Neutrophil (primary cell): ENCODE results near the genes MAX, CCDC196, GPHN and GARIN2.

- PRO-cap, result no peak
These were observed 90.9 kb downstream of the ESR2 start for GRCh38 chr14:64203214-64203680.

DNA sequence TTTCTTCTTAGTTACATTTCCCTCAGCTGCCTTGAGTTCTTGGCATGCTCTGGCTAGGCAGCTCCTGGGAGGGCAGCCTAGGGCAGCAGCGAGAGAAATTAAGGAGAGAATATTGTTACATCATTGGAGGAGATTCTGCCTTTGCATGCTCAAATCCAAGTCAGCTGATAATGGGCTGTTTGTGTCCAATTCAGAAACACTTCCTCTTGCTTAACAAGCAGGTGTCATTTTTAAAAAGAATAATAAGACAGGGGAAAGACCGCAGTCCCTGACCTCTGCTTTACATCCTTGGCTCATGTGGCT is 76.9 kb downstream of the ESR2 start:
- PRO-cap, result no peak

DNA sequence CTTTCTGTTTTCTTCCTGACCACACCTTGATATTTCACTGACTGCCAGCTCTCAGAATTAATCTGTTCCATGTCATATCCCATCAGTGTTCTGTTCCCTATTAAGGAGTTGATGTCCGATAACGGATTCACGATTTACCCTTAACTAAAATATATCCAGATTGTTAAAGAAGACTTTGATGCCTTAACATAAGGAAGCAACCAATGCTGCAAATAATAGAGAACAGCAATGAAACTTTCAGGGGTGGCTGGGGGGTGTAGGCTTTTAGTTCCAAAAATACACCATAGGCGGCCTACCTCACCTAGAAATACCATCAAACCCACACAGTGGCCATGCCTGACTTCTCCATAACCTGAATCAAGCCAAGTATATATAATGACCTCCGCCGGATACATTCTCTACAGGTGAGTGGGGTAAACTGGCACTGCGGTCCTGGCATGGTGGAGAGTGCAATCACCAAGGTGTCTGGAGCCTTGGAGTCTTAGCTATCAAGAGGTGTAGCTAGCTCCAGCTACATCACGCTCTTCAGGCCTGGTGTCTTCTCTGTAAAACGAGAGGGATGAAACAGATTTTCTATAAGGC is 1.3 kb downstream of the ZBTB25 start:
- PRO-cap, result no peak

- PRO-cap, result no peak
These were observed 810 bp downstream of the ZBTB1 start for GRCh38 chr14:64504934-64506225.

DNA sequence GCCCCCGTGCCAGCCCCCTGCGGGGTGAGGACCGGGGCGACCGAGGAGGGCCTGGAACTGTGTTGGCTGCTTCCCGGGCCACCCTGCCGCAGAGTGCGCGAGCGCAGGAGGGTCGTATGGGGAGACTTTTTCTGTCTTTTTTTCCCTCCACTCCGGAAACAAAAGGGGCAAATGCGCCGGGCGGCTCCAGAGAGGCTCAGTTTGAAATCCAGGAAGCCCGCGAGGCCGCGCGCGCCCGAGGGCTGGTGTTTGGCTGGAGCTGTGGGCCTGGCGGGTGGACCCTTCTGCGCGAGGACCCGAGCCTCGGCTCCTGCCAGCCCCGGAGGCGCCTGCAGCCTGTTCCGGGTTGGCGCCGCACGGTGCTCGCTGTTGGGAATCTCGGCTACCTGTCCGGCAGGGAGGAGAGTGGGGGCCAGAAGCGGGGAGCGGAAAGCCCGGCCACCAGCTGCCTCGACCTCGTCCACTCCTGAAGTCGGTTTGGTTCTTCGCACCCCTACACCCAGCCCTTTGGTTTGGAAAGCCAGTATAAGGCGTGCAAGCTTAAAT is 651 bp downstream of the PLEKHG3 start:
- PRO-cap, result no peak

DNA sequence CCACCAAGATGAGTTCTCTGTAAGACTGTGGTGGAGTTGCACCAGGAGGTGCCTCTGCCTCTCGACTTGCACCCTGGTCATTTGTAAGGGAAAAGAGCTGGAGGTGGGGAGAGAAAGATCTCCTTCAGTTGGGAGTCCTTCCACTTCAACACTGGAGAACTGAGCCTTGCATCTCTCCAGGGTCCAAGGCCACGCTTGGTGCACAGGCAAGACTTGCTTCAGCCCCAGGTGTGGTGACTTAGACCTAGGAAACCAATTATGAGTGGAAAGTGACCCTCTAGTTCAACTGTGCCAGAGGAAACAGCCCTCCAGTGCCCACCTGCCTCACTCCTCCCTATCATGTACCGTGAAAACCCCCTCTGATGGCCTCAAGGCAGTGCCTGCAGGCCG is 40.6 kb downstream of the MAX start:
- PRO-cap, result no peak

- PRO-cap, result no peak
These were observed 24.9 kb downstream of the MAX start for GRCh38 chr14:65077421-65077885.

DNA sequence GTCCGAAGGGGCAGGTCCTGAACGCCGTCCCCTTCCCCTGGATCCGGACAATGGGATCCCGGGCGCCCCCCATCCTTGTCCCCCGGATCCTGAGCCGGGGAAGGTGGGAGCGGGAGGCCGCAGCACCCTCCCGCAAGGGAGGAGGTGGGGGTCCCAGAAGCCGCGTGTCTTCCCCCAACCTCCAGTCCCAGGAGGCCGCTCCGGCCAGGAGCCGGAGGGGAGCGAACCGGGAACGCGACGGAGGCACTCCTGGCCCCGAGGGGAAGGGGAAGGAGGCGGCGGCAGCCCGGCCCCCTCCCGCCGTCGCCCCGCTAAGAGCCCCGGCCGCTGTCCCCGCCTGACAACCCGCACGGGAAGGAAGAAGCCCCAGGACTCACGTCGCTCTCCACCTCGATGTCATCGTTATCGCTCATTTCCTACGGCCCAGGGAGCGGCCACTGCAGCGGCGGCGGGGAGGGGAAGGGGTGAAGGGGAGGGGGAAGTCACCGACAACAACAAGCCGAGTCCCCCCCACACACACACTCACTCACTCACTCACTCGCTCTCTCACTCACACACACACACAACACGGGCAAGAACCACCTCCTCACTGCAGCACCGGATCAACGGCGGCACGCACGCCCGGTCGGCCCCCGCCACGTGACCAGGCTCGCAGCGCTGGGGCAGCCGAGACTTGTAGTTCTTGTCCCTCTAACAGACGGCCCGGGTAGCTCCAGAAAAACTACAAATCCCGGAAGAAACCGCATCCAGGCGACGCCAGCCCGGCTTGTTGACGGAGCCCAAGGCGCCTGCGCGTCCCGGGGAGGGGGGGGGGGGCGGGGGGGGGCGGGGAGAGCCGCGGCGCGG is at the start of gene MAX:
MAX (minus strand) TSS at position 591 of the 846 bp plus-strand sequence.
- PRO-cap, result unidirectional peak, minus-strand start at position 313 of the sequence; unidirectional peak, minus-strand start at position 377 of the sequence; bidirectional peak, plus-strand start outside the sequence, minus-strand start at position 591 of the sequence

GRCh38 chr14:65169235-65169802 is 67.0 kb upstream of the MAX start:
- PRO-cap, result no peak

GRCh38 chr14:65255947-65256696 is 153.8 kb upstream of the MAX start:
- PRO-cap, result no peak

GRCh38 chr14:65334647-65335399 is 77.7 kb upstream of the FUT8 start:
- PRO-cap, result no peak

DNA sequence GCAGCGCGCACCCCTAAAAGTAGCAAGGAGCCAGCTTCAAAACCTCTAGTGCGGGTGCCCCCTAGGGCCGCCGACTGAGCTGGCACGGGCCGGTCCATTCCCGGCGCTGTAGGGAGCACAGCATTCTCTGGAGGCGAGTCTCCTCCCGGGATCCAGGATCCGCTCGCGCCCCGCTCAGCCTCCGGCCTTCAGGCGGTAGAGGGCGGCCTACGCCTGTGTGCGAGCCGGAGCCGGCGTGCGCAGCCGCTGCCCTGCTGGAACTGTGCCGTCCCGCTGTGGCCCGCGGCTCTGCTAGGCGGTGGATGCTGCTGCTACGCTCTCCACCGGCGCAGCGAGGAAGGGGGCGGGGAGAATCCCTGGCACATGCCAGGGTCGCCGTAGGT is 256 bp upstream of the FUT8 start:
- PRO-cap, result no peak

DNA sequence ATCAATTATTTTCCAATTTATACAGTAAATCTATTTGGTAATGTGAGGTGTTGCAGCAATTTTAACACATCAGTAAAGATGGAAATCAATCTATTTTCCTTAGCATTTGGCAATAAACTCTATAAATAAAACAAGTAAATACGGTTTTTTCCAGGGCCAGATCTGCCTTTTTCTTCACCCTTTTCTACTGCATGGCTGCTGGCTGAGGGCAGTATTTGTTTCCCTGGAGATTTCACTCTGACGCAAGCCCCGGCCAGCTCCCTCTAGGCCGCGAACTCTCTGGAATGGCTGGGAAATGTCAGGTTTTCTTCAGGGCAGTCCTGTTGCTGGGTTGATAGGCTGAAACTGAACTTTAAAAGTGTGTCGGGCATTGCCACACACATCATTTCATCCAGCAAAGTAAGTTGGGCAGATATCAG is 205.2 kb upstream of the CCDC196 start:
- PRO-cap, result no peak

- PRO-cap, result no peak
These were observed 2.9 kb upstream of the CCDC196 start for GRCh38 chr14:66483287-66483653.

GRCh38 chr14:66486008-66486752 is at the start of gene CCDC196:
TSS of gene CCDC196 (plus strand) at chr14:66486371.
- PRO-cap, result no peak

- PRO-cap, result unidirectional peak, plus-strand start at chr14:66508158
These were observed at the start of gene GPHN for GRCh38 chr14:66507733-66508662. TSS of gene GPHN (plus strand) at chr14:66508147.

DNA sequence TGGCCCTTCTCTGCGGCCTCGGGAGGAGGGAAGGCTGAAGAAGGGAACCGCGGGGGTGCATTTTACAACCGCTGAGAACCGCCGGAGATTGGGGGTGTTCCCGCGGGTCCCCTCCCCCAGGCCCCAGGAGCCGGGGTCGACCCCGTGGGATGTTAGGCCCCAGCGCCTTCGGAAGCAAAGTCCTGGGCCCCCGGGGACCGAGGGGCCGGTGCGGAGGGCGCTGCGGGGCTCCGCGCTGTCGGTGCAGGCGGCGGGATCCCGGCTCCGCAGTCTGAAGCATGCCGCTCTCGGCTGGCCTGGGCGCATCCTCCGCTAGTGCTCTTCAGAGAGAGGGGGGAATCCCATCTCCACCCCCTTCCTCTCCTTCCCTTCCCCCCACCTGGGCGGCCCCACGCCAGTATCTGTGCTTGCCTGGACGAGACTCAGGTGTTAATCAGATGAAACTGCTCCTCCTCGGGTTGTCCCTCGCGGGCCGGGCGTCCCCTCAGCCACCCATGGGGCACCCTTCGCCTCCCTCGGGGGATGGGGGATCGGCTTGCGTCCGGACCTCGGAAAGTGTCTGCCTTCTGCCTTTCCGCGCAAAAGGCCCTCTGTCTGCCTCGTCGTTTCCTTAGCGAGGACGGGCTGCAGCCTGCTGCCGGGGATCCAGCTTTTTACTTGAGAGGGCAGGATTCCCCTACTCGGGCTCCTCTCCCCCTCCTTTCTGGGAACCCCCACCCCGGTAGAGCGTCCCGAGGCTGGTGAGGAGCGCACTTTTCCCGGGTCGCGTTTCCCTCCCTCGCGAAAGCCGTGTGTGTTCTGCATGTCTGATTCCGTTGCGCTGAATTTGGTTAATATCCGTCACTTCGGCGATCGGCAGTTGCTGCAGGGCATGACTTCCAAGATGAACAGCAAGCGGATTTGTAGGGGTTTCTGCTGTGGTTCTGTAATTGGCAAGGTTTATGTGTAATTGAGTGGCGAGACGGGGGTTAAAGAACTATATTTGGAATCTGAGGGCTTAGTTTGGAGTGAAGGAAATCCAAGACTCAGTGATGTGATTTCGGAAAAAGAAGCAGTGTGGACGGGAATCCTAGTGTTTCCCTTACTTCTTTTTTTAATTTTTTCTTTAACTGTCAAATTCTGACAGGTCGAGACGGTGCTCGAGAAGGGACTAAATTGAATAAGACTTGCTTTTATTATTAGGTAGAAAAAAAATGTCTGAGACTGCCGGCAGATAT is 1.1 kb downstream of the GPHN start:
- PRO-cap, result no peak

GRCh38 chr14:66704222-66704816 is 196.4 kb downstream of the GPHN start:
- PRO-cap, result no peak

- PRO-cap, result no peak
These were observed at the start of gene GARIN2 for GRCh38 chr14:67189250-67189686. TSS of gene GARIN2 (plus strand) at chr14:67189440.

DNA sequence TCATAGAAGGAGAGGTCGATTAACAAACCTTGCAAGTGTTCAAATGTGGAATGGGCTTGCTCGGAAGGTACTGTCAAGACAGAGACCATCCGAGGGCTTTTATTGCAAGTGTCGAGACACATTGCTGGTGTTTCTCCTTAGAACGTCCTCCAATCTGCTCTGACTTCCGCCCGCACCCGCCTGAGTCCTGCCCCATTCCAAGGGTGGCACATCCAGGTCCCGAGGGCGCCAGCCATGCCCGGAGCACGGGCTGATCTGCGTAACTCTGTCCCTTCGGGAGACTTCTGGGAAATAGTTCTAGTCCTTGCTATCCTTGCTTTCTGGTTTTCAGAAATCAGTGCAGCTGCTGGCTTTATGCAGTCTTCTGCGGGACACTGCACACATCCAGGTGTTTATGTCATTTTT is 734 bp upstream of the PALS1 start:
- PRO-cap, result no peak